AG04450 (cell line): ENCODE results near the gene MYOF.

GRCh38 chr10:92697047-92697852, 7.5 kb downstream of the HHEX start:
- CAGE, long polyA plus RNA = no peak
- RRBS = no CpG with 5 or more reads among the region's 8 CpGs

- CAGE, long polyA plus RNA = no peak
- RRBS = no CpG with 5 or more reads among the region's 3 CpGs
These were observed 38.5 kb upstream of the EXOC6 start for GRCh38 chr10:92809835-92810126.

DNA sequence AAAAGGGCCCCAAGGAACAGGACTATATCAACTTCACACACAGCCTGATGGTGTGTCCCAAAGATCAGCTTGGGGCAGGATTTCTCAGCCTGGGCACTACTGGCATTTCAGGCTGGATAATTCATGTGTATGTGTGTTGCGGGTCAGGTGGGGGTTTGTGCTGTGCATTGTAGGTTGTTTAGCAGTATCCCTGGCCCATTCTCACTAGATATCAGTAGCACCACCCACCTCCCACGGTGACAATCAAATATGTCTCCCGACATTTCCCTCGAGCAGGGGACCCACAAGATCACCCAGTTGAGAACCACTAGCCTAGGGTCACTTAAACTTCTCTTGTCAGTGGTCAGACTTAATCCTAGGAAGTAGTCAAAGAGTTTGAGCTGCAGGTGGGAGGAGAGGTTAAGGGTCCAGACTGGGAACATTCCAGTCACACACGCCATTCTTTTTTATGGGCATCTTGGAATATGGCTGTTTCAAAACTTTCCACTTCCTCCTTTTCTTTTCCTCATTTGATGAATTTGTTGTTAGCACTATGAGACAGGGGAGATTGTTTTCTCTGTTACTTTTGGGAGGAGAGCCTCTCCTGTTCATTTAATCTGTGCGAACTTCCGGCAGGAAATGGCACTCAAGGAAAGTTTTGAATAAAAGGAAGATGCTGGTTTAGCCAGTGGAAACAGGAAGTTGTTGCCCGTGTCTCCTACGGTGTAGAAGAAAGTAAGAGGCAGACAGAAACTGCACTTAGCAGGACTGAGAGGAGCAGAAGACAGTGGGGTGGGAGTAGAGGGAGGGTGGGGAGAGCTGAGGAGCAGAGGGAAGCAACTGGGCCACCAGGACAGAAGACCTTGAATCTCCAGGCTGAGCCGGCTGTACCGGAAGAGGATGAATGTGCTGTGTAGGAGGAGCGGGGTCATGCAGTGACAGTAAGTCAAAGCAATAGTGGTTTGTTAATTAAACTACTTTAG, 17.6 kb upstream of the EXOC6 start:
- CAGE, long polyA plus RNA = no peak
- RRBS = no CpG with 5 or more reads among the region's 12 CpGs

DNA sequence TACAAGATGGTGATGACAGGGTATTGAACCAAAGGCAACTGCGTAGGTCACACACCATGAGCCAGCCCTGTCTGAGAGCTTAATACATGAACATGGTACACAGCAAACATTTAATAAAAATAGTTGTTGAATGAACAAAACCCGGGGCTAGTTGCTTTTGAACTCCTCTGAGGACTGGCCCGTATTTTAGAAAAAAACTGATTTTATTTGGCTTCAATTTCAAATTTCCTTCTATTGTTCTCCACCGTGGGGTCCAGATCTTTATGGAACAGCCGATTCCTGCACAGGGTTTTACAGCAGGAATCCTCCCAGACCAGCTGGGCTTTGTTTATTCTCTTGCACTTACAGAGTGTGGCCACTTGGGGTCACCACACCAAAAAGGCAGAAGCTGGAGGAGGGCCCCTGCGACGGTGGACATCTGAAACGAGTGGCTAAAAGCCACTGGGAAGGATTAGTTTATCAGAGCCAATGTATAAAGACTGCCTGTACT, 5.4 kb upstream of the EXOC6 start:
- CAGE, long polyA plus RNA = no peak
- RRBS = no CpG with 5 or more reads among the region's 8 CpGs

- CAGE, long polyA plus RNA = no peak
- RRBS = no CpG with 5 or more reads among the region's 1 CpG
These were observed 1.3 kb downstream of the EXOC6 start for GRCh38 chr10:92849715-92849978.

DNA sequence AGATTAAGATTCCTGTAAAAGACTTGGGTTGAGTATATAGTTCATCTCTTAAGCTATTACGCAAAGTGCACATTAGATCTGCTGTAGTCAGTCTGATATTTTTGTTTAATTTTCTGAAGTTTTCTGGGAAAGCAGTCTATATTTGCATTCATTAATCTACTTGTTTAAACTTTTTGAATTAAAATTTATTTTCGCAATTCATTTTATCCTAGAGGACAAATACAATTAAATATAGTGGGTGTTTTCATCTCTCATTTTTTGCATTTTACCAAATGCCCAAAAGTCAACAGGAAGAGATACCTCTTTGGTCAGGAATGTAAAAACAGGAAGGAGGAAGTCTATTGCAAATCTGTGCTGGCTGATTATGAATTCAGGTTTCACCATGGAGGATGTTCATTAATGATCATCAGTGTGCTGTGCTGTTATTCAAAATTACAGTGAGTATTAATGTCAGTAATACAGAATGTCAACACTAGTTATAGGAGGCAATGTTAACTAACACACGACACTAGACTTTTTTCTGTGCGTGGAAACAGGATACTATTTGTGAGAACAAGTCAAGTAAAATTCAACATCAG, 24.6 kb downstream of the EXOC6 start:
- CAGE, long polyA plus RNA = no peak
- RRBS = no CpG with 5 or more reads among the region's 4 CpGs

GRCh38 chr10:93334879-93335570, 147.1 kb downstream of the MYOF start:
- CAGE, long polyA plus RNA = no peak
- RRBS = no CpG with 5 or more reads among the region's 12 CpGs

DNA sequence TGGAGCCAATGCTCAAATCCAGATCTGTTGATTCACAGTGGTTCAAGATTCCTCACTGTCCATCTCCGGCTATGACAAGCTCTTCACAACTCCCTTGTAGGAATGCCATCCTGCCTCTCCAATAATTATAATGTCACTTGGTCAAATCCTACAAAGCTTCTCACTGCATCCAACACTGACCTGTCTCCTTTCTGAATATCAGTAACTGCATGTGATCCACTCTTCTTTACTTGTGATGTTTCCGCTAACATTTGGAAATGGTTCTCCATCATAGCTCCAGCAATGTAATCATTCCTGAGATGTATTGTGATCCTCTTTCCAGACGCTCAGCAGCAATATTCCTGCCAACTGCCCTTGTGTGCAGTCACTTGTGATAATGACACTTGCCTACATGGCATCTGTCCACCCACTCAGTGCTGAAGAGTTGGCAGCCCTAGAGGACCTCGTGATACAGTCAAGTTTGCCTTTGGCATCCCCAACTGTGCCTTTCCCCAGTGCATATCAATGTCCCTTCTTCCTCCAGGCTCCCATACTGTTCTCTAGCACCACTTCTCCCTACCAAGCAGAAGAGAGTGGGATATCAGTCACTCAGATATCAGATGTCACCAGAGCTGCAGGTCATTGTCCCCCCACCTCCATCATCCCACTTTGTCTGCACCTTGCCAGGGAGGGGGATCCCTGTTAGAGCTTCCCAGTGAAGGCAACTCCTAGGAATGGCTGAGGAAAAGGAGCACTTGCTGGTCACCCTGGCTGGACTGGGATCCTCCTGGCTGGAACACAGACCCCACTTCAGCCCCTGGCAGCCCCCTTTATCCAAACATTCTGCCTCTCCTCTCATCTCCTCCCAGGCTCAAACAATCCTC, 64.9 kb downstream of the MYOF start:
- CAGE, long polyA plus RNA = no peak
- RRBS = no CpG with 5 or more reads among the region's 4 CpGs

- CAGE, long polyA plus RNA = no peak
- RRBS = no CpG with 5 or more reads among the region's 5 CpGs
These were observed 6.4 kb downstream of the MYOF start for GRCh38 chr10:93475683-93476189.

DNA sequence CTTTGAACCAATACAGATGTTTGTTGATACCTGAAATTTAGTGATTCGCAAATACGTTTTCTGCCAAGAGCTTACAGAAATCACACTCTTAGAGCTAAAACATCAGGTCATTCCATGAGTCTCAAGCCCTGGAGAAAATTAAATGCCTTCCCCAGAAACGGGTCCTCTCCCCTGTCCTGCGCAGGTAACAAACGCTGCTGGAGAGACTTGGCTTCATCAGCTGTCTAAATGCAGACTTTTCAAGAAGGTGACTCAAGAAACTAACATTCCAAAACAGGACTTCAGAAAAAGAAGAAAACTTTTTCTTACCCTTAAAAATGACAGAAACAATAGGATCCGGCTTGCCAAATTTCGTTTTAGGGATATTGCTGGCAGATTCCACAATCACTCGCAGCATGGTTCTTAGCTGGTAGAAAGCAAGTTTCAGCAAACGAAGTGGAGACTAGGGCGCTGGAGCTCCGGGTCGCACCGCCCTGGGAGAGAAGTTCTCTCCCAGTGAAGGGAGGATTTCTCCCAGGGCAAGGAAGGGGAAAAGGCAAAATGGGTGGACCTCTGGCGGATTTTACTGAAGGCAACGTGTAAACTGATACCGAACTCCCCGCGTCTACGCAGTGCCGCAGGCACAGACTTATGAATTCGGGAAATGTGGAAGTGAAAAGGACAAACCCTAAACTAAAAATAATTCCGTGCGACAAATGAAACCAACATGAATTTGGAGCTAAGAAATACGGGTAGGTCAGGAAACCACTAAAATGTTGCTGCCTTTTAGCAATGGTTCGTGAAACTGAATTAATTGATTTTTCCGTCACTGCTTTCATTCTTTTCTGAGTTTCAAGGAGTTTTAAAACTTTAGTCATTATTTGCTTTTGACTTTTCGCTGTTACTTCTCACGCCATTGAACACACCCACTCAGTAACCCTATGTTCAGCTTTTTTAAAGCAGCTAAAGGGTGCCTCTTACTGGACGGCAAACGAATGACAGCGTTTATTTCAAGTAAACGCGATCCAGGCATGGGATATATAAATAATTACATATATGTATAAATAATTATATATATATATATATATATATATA, at the start of gene MYOF:
Gene MYOF (minus strand): TSS at position 537 of the 1,074 bp plus-strand sequence.
- CAGE, long polyA plus RNA = start-site peak on the minus strand centred at position 576 of the sequence, 348 bp wide, 2,036 and 1,644 reads in 2 replicates
- RRBS = 0% methylated on average over 5 of the region's 33 CpGs

GRCh38 chr10:93554820-93555493, 11.5 kb upstream of the FFAR4 start:
- CAGE, long polyA plus RNA = no peak
- RRBS = no CpG with 5 or more reads among the region's 15 CpGs

DNA sequence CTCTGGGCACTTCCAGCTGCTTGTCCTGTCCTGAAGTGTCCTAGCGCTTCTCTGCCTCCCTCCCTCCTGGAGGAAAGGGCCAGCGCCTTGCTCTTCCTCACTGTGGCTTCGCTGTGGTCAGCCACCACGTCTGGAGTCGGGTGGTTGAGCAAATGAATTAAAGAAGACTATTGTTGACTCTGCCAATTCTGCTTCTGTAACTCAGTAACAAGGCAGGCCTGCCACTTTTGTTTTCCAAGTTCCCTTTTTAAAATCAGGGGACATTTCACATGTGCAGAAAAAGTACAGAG, 6.6 kb downstream of the FFAR4 start:
- CAGE, long polyA plus RNA = no peak
- RRBS = no CpG with 5 or more reads among the region's 5 CpGs

DNA sequence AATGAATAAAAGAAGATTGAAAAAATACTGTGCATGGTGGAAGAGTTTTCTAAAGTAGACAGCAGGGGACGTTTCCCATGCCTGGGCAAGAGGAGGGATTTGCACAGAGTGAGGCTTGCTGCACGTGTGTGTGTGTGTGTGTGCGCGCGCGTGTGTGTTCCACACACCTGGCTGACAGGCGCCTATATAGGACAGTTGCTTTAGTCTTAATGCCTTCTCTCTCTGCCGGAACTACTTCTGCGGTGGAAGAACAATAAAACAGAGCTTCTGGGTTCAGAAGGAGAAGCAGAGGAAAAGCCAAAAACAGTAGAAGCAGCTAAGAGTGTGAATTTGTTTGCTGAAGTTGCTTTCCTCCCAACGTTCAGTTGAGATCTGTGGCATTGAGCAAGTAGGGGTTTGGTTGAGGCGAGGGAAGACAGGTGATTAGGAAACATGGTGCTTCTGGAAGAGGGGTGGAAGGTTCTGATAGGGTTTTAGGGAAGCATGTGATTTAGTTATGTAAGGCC, 2.3 kb downstream of the PLCE1 start:
- CAGE, long polyA plus RNA = no peak
- RRBS = no CpG with 5 or more reads among the region's 11 CpGs

GRCh38 chr10:94000501-94000969, 6.8 kb downstream of the PLCE1 start:
- CAGE, long polyA plus RNA = no peak
- RRBS = no CpG with 5 or more reads among the region's 4 CpGs

- CAGE, long polyA plus RNA = no peak
- RRBS = no CpG with 5 or more reads among the region's 3 CpGs
These were observed 11.2 kb downstream of the PLCE1 start for GRCh38 chr10:94004895-94005384.

DNA sequence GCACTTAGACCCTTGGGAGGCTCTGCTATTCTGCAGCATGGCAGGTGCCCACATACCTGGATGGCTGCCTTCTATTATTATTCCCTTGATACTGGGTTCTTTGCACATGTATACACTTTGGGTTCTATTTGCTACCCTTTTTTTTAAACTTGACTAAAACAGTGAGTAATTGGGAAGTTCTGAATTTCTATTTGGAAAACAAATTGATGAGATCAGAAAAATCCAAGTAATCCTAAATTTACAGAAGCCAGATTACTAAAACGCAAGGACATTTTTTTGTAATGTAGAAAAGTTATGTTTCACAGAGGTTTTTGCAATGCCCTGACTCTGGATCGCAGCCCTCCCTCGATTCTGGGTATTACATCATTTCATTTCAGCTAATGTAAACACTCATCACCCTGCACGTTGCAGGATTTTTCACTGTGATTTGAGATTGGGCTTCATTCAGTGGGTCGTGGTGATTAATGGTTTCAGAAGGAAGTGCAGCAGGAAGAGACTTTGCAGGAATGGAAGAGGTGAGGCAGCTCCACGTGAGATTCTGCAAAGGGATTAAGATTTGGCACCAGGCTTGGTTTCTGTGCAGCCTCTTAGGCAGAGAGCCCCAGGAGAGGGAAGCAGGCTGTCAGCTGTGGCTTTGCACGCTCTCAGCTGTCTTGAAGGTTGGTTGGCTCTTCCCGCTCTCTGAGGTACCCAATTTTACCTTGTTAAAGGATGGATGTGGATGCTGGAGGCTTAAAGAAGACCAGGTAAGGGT, 95.1 kb downstream of the PLCE1 start:
- CAGE, long polyA plus RNA = no peak
- RRBS = no CpG with 5 or more reads among the region's 8 CpGs

DNA sequence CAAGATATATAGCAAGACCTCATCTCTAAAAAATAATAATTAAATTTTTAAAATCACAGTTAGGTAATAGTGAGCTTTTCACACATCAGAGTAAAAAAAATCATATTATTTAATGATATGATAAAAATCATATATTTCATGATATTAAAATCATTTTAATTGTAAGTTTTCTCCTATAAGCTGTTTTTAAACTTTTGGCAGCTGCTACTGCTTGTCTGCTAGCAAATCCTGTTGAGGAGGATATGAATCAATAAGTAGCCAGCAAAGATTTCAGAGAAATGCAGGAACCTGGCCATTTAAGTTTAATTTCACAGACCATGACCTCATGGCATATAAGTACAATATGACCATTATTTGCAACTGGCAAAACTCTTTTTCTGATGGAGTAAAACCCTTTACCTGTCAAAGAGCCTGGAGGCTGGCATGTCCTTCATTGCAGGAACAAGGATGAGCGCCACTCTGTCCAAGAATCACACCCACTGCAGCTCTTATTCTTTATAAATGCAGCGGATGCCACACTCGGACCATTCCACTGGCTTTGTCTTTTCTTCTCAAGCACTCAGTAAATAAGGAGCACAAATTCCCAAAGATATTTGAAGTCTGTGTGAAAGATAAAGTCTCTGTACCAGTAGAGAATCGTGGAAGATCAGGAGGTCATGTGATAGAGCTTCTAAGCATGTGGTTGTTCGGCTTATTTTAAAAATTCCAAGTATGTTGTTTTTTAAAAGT, 76.1 kb downstream of the NOC3L start:
- CAGE, long polyA plus RNA = no peak
- RRBS = no CpG with 5 or more reads among the region's 5 CpGs

DNA sequence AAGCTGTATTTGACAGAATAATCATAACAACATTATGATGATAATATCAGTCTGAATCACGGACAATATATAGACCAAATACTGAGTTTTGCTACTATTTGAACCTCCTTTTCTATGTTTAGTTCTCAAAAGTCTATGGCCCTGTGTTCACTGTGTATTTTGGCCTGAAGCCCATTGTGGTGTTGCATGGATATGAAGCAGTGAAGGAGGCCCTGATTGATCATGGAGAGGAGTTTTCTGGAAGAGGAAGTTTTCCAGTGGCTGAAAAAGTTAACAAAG, 4.1 kb downstream of the CYP2C18 start:
- CAGE, long polyA plus RNA = no peak
- RRBS = no CpG with 5 or more reads among the region's 1 CpG

GRCh38 chr10:94936687-94936871, 1.9 kb upstream of the CYP2C9 start:
- CAGE, long polyA plus RNA = no peak
- RRBS = no CpG with 5 or more reads among the region's 1 CpG

DNA sequence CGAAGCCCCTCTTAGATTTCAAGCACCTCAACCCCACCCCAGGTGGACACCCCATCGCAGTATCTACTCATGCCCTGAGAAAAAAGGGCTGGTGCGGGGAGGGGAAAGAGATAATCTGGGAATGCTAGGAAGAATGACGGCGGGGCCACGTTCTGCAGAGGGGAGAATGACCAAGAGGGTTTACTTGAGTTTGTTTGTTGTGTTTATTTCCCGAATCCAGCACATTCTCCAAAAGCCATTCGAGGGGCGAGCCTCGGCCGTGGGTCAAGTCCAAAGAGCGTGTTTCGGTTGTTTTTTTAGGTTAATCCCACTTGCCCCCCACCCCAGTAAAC, 781 bp downstream of the PDLIM1 start:
- CAGE, long polyA plus RNA = no peak
- RRBS = no CpG with 5 or more reads among the region's 13 CpGs